PC-3 (cell line): ENCODE measurements around a stretch of chr10.

- RAMPAGE, long total RNA, result no peak
Measured at GRCh38 chr10:112144-112671, 23.0 kb upstream of the ZMYND11 start.

- RAMPAGE, long total RNA, result no peak
Measured at GRCh38 chr10:246272-247108, 111.2 kb downstream of the ZMYND11 start.

- RAMPAGE, long total RNA, result no peak
Measured at GRCh38 chr10:306484-307500, 171.5 kb downstream of the ZMYND11 start.

DNA sequence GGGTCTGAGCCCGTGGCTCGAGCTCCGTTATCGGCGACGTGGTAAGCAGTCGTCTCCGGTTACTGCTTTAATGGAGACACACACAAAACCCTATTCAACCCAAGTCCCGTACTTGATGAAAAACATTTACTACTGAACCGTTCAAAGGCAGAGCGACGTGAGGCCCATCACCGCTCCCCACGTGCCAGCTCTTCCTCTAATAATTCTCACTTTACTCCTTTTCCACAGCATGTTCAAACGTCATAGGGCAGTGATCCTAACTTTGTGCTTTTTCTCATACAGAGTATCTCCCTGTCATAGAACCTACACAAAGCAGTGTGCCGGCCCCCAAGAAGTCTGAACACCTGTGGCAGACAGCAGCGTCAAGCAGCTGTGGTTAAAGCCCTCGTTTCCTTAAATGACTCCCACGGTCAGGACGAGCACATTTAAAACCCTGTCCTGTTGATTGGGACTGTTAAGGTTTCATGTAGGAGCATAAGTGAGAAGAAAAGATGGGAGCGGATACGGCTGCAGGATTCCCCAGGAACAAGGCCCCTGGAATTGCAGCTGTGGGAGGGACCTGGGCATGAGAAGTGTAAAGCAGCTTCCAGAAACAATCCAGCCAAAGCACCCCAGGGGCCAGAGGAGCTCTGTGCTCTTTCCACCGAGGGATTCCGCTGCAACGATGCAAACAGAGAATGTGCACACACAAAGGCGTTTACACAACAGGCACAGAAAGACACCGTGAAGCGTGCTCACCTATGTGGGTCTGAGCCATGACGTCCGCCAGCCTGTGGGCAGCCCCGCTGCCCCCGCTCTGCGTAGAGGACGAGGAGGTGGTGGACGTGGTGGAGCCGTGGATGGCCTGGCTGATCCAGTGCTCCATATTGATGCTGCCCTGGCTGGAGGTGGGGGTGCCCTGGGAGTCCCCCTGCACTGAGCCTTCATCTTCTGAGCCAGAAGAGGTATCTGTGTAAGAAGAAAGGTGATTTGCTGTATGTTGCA, 267.1 kb downstream of the DIP2C start:
- RAMPAGE, long total RNA, result no peak

DNA sequence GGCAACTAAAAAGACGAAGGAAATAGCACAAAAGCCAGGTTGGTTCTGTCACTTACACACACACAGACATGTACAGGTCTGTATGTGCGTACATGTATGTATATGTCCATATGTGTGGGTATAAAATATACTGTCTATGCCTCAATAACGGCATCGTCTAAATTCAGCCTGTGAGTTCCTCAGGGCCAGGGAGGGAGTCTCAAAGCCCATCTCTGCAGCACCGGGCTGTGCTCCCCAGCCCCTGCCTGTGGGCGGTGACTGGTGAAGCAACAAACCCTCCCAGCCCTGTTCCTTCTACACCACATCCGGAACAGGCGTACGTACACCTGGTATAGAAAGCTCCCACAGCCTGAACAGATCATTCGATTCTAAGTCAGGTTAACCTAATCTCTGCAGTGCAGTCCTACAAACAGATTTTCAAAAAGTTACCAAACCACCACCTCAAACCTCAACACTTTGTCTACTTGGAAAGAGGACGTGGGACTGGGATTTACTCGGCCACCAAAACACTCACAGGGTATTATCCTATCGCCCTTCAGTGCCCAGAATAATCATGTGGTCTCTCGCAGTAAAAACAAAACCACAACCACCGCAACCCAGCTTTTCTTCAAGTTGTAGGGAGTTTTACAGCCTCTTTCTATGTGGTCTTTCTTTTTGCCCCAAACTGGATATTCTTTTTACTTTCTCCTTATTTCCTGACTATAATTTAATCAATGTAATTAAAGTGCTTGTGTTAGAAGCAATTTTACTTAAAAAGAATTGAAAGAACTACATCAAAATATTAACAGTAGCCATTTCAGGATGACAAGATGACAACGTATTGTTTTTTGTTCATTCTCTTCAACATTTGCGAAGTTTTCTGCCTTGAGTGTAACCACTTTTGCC, 238.4 kb downstream of the DIP2C start:
- RAMPAGE, long total RNA, result no peak

DNA sequence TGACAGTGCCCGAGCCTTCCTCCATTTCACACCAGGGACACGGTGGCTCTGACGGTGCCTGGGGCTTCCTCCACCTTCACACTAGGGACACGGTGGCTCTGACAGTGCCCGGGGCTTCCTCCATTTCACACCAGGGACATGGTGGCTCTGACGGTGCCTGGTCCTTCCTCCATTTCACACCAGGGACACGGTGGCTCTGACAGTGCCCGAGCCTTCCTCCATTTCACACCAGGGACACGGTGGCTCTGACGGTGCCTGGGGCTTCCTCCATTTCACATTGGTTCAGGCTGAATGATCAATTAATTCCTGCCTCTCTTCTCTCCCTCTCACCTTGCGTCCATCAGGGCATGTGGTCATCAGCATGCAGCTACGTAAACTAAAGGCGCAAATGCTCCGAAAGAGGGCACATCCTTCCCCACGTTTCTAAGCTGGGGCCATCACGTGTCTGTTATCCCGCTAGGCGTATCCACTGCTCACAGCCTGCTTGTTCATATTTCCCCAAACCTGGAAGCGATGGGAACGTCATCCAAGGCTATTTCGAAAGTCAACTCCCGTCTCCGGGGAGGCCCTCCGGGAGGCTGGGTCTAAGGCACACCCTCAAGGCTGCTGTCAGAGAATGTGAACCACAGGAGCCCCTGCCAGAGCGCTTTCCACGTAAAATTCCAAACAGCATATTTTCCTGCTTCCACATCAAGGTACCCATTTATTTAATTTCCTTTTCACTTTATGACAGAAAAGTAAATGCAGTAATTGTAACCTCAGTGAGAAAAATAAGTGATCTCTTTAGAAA, 199.3 kb downstream of the DIP2C start:
- RAMPAGE, long total RNA, result no peak

DNA sequence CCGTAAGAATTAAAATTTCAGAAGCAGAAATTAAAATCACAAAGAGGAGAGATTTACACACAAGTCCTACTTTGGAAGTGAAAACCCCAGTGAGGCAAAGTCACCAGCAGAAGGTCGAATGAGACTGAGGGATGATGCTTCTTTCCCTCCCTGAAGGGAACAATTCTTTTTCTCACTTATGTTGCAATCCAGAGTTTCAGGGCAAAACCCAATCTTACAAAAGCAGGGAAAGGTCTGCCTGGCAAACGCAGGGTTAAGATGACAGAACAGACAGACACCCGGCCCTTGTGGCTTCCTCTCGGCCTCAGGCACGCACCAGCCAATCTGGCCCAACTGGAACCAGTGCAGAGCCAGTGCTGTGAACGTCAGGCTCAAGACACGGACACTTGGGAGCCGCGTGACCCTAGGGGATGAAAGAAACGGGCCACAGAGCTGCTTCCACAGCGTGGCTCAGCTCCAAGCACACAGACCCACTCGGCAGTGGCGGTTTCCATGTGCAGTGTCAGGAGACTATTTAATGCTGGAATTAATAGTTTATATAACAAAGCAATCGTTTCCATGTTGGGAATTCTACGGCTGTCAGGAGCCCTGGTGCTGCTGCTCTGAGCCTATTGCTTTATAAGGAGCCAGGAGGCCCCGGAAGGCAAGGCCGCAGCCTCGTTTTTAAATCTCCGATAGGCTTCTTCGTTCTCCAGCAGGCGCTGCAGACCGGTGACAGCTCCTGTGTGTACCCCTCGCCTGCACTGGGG, 198.5 kb downstream of the DIP2C start:
- RAMPAGE, long total RNA, result no peak

- RAMPAGE, long total RNA, result no peak
Measured at GRCh38 chr10:554596-554880, 134.9 kb downstream of the DIP2C start.

- RAMPAGE, long total RNA, result no peak
Measured at GRCh38 chr10:600899-601524, 88.5 kb downstream of the DIP2C start.

DNA sequence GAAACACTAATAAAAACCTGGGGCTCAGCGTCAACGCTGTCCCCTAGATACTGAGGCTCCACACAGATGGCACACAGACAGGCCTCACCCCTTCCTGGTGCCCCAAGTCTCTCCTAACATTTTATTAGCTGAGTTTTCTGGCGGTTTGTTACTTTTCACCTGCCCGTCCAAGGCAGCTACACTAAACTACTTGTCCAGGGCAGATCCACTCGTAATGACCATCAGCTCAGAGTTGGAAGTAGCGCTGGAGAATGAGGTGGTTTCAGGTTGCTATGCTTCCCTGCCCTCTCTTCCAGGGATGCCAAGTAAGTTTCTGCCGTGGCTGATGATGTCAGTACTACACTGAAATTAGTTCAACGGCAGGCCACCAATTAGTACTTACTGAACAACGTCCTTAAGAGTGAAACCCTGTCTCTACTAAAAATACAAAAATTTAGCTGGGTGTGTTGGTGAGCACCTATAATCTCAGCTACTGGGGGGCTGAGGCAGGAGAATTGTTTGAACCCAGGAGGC, 55.2 kb downstream of the DIP2C start:
- RAMPAGE, long total RNA, result no peak

DNA sequence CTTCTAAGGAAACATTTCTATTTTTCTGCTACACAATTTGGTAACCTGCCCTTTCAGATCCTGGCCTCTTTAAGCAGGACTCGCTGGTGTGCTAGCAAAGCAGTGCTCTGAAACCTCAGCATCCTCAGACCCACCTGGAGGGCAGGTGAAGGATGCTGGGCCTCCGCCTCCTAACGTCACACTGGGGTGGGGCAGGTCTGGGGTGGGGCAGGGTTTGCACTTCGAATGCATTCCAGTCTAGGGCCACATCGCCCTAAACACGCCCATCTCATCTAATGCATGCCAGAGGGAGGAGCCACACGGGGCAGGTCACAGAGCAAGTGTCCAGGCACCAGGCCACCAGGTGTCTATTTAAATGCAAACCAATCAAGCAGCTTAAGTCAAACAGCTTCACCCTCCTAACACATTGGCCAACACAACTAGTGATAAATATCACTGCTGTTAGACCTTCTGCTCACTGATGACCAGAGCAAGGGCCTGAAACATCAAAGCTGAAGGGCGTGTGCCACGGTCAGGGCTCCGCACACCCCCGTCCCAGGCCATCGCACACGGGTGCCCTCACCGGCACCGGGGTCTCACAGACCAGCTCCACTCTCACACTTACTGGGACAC, 47.2 kb downstream of the DIP2C start:
- RAMPAGE, long total RNA, result no peak

DNA sequence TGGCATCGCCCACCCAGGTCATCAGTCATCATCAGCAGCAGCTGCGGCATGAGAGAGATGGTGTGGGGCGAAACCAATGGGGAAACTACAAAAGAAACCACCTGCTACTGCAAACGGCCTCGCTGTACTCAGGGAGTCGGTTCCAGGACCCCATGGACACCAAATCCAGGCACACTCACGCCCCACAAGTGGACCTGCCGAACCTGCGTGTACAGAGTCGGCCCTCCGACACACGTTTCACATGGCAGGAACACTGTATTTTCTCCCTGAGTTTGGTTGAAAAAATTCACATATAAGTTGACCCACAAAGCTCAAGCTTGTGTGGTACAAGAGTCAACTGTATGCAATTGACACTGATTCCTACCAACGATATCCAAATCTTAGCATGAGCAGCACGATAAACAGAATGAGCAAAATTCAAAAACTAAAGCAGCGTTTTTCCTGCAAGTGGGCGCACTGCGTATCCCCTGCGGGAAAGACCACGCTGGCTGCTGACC, 37.7 kb downstream of the DIP2C start:
- RAMPAGE, long total RNA, result no peak

DNA sequence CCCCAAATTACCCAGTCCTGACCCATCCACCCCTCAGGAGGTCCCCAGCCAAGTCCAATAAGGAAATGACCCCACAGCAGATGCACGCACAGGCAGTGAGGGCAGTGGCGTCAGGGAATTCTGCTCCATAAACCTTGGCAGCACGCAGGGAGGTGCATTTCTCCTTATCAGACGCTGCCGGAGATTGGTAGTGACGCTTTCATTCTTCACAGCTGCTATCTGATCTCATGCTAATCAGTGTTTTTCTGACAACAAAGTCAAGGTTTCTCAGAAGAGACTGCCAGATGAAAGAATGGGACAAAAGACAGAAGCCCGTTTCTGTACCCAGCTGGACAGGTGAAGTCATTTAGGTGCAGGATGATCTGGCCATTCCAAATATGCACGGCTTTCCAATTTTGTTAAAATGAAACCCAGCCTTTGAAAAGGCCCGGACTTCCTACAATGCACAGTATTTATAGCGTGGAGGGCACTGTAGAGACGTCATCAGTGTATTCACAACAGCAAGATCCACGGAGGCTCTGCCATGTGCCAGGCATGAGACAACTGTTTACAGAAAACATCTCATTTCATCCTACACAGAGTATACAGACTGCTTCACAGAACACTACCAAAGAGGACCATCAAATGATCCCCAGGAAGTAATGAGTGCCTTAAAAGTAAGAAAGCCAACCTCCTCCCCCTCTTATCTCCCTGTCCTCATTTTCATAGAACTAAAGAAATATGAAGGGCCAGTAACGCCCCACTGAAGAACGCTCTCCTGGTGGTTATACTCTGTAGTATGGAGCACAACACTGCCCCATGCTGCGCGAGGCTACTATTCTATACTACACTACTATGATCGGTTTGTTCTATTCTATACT, 35.2 kb downstream of the DIP2C start:
- RAMPAGE, long total RNA, result no peak

DNA sequence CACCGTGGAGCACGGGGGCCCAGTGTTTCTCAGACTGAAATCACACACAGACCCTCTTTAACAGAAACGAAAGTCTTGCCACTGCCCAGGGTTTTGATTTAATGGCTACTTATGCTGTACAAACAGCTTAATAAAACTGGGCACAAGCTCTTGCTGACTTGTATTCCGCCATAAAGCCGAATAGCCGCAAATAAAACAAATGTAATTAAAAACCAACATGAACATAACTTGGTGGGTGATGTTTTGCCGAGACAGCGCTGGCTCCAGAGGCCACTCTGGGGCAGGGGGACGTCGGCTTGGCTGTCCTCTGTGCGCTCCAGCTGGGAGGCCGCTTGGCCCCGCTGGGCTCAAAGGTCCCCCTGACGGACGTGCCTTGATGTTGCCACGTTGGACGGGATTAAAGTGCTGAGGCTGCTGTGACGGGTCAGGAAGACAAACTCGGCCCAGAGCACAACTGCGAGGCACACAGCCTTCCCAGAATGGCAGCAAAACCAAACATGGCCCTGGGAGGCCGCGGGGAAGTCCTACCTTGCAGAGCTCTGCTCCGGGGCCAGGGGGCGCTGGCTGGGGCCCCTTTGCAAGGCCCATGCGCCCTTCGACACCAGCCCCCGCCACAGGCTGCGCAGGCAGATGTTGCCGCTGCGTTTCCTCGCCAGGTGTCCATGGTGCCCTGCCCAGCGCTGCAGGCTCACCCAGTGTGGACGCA, 99.3 kb upstream of the DIP2C start:
- RAMPAGE, long total RNA, result no peak

- RAMPAGE, long total RNA, result no peak
Measured at GRCh38 chr10:995184-995886, 7.1 kb downstream of the GTPBP4 start.

- RAMPAGE, long total RNA, result no peak
Measured at GRCh38 chr10:1035189-1035694, 9.6 kb upstream of the IDI2 start.

DNA sequence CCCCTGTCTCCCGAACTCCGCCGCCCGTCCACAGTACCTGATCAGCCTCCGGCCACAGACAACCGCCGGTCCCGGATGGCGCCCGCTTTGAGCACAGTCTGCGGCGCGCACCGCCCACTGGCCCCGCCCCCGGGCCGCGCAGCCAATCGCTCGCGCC, 214 bp downstream of the IDI1 start:
- RAMPAGE, long total RNA, result no peak

- RAMPAGE, long total RNA, result no peak
Measured at GRCh38 chr10:1050115-1050475, 1.2 kb upstream of the IDI1 start.

- RAMPAGE, long total RNA, result no peak
Measured at GRCh38 chr10:1057067-1057707, 1.0 kb downstream of the WDR37 start.

- RAMPAGE, long total RNA, result no peak
Measured at GRCh38 chr10:1061762-1062256, 5.6 kb downstream of the WDR37 start.